ENCODE results near the genes POU4F3 and SPINK7.

DNA sequence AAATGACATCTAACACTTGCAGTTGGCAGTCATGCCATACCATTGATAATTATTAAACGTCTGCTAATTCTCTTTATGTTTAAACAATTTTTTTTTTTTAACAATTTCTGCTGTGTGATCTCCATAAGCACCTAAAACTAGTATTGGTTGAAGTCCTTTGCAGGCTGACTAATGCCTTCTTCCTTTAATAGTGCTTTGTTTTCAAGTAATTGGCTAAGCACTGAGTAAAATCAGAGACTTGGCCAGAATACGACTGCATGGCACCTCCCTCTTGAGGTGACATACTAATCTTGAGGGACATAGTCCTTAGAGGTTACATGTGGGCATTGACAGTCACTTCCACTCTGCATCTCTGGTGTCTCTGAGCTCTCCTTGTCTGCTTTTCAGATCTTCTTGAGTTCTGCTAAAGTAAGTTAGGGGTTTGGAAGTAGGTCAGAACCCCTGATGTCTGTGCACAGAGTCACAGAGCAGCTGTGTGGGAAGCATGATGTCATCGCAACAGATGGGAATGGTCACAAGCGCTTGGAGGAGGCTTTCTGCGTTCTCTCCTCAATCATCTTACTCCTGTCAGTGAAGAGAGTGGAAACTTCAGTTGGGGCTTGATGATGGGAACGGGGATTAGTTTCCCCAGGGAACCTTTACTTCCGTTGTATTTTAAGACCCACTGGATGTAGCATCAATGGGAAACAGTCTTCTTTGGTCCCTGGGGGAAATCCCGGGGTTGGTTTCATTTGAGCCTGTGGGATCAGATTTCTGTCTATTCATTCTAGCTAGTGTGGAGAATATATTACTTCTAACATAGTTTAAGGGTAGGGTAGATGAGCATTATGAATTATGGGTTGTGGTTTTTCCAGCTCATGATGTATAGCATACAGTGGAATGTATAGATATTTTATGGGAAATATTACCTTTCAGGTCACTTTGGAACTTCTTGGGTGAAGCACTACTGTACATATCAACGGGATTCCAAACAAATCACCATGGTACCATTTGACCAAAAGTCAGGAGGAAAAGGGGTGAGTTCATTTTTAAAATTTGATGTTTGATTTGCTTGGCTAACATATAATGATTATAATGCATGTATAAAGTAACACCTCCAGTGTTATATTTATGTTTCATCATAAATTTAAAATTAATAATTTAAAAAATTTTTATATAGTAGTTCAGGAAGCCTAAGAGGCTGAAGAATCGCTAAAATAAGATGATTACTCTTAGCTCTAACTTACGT, 137.0 kb downstream of the ARHGAP26 start:
- RRBS, result no CpG with 5 or more reads among the region's 11 CpGs

DNA sequence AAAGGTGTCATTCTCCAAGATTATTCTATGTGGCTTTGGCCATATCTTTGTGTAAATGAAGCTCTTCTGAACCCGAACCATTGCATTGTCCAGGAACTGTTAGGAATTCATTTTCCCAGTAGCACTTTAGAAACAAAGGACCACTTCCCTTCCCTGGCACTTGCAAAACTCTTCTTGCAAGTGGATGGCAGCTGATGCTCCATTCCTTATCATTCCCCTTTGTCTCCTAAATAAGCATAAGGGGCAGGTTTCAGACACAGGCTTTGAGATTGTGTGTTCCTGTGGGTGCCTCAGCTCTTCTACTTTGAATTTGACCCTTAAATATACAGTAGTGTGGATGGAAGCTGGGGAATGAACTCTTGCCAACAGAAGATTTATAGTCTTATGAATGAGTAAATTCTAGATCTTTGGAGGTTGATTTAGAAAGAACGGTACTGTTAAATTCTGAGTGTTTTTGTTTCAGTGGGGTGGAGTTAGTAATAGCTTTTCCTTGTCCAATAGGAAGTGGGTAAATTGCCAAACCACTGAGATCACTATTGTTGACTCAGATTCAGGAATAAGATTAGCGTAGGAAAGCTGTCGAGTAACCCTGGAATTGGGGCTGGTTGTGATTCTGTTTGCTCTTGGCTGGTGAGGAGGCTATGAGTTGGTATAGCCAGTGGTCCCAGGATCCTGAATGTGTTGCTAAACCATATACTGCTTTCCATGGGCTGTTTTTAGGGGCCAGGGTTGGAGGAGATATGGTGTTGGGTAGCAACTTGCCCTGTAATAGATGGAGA, 155.5 kb downstream of the ARHGAP26 start:
- RRBS, result no CpG with 5 or more reads among the region's 4 CpGs

GRCh38 chr5:142977544-142977991, 207.4 kb downstream of the ARHGAP26 start:
- RRBS, result no CpG with 5 or more reads among the region's 6 CpGs

GRCh38 chr5:142998254-142998976, 228.2 kb downstream of the ARHGAP26 start:
- RRBS, result no CpG with 5 or more reads among the region's 6 CpGs

DNA sequence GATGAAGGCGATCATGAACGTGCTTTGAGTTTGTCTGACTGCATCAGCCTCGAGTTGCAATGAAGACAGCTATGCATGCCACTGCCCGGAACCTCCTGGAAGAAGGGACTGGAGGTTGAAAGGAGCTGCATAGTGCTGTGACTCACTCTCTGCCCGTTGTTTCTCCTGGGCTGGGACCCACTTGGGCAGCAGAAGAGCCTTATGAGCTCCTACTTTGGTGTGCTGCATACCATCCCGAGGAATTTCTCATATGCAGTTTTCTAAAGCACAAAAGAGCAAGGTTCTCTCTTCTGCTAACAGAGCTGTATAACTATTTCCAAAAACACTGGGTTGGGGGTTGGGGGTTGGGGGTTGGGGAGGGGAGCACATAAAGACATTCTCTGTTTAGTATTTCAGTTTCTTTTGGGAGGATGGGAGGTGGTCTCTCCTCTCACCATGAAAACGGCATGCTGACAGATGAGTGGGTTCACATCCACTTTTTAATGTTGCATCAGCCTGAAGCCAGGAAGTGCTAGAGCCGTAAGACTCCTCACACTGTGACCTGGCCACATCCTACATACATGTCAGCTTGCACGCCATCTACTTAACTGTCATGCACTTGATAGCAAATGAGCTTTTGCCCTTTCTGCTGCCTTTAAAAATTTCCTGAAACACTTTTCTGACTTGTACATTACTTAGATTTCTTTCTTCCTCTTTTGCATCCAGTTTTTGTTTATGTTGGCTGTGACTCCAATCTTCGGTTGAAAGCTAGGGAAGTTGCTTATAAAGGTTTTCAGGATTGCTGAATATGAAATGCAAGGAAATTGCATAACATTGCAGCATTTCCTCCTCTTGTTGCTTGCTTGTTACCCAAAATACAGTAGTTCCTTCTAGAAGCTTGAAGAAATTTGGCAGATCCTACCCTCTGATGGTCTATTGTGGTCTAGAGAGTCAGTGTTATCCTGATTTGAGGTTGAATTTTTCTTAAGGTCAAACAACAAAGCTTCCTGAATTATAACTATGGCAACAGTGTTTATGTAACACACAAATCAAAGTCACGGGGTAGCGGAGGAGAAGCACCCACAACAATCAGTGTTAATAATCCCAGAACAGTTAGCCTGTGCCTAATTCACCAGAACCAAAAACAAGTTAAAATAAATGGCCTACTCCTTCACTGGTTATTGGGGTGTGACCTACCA, 232.3 kb downstream of the ARHGAP26 start:
- RRBS, result no CpG with 5 or more reads among the region's 12 CpGs

- RRBS, result no CpG with 5 or more reads among the region's 2 CpGs
These were observed 272.2 kb downstream of the ARHGAP26 start for GRCh38 chr5:143042384-143042779.

DNA sequence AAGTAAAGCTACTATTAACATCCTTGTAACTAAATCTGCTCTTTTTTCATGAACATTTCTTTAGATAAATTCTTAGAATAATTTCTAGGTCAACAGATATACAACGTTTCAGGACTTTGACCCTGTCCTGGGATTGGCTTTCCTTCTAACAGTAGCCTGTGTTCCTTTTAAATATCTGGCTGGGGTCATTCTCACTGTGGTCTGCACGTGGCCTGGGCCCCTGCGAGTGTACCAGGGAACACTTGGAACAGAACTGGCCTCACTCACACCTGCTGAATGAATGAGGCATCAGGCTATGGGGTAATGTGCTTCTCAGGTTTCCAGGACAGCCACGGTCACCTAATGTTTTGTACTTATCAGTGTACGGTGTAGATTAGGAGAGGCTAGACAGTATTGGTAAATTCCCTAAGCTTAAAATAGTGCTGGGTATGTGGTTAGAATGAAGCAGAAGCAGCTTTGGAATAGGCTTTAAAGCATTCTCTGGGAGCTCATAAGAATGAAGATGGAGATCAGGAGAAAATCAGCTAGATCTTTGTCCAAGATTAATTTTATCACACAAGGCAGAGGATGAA, 267.7 kb downstream of the NR3C1 start:
- RRBS, result no CpG with 5 or more reads among the region's 5 CpGs

DNA sequence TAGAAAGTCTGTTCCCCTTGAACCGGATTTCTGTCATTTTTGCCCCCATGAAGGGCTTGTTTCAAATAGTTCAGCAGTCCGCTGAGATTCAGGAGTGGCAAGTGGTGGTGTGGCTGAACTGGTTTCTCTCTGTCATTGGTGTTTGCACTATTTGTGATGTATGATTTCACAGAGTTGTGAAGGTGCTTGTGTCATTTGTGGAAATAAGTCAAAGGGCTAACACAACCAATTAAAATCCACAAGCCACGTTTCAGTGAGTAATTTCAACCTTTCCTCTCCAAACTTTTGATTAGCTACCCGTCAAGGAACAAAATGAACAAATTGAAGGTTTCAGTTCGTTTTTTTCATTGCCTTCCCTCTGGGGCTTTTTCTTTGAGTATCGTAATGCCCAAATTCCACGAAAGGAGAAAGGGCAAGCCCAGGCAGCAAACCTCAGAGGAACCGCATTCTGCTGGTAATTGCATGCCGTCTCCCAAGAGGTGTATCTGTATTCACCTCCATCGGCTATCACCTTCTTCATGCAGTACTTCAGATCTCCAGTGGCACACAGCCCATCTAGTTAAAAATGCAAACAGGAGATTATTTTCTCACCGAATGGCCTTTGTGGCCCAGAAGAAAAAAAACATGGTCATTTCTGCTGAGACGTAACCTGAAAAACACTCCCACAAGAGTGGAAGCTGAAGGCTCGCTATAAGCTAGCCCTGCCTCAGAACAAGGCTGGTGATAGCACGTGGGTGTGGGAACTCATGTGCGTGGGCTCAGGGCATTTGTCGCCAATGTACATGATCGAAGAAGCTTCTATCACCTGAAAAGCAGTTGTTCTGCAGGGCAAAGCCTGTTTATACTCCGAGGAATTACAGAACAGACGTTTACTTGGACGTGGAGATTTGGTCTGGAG, 197.1 kb downstream of the NR3C1 start:
- RRBS, result no CpG with 5 or more reads among the region's 20 CpGs

DNA sequence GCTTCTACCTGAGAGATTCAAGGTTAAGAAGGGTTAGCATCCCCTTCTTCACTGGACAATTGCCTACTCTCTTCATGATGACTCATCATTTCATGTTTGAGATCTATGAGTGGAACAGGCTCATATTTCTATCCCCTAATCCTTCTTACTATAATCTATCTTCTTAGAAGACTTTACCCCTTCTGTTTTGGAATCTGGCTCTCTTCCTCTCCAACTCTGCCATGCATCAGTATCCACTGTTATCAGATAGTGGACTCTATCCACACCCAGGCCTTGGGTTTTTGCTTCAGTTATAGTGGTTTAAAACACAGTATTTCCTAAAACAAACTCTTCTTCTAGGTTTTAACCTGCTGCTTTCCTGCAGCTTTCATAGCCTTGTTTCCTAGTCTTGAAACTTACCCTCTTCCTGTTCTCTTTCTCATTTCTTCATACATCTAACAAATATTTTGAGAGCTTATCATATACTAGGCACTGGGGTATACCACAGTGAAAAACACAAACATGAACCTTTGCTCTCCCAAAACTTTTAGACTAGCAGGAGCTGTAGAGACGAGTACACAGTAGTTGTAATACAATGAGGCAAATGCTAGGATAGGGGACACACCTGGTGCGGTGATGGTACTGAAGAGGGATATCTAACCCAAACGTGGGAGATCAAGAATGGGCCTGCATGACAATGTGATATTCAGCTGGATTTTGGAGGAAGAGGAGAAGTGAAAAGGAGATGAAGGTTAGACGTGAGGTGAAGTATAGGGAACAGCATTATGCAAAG, 54.0 kb downstream of the NR3C1 start:
- RRBS, result no CpG with 5 or more reads among the region's 4 CpGs

GRCh38 chr5:143404179-143404642, 725 bp upstream of the NR3C1 start:
- RRBS, result under 1% methylated on average over 26 of the region's 55 CpGs

- RRBS, result no CpG with 5 or more reads among the region's 7 CpGs
These were observed 55.7 kb downstream of the PLAC8L1 start for GRCh38 chr5:146049661-146050156.

DNA sequence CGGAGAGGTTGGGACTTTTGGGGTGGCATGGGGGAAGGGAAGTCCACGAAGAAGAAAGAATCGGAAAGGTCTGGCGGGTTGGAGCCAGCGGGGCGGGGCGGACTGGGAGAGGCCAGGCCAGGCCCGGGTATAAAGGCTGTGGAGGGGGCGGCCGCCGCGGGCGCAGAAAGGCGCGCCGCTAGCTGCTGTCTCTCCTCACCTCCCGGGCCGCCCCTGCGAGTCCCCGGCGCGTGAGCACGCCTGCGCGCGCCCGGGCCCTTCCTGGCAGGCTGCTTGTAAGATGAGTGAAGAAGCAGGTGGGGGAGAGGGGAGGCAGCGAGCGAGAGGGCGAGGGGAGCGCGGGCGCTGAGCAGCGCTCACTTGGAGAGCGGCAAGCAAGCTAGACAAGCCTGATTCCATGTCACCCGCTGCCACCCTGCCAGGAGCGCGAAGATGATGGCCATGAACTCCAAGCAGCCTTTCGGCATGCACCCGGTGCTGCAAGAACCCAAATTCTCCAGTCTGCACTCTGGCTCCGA, at the start of gene POU4F3:
Gene POU4F3 (plus strand): TSS at position 159 of the 518 bp plus-strand sequence.
- RRBS, result 4% methylated on average over 9 of the region's 41 CpGs

DNA sequence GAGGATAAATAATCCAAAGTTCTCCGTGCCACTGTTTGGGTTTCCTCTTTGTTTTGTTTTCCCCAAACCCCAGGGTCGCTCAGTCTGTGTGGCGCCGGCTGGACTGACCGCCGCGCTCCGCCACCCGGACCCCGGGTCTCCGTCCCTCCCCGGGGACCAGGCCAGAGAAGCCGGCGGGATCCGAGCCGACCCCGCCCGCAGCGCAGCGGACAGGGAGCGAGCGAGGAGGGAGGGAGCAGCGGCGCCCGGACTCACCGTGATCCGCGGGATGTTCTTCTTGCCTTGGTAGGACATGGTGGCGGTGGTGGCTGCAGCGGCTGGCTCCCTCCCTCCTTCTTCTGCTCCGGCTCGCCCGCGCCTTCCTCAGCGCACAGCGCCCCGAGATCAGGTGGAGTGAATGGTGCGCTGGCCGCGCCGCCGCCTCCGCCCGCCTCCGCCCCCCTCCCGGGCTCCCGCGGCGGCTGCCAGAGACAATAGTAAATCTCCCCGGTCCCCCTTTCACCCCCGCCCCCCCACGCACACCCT, 56.5 kb downstream of the DPYSL3 start:
- RRBS, result 2% methylated on average over 31 of the region's 52 CpGs

- RRBS, result no CpG with 5 or more reads among the region's 2 CpGs
These were observed 6.4 kb downstream of the SPINK5 start for GRCh38 chr5:148070169-148070618.

GRCh38 chr5:148312345-148312605, at the start of gene SPINK7:
Gene SPINK7 (plus strand): TSS chr5:148312423.
- RRBS, result no CpG with 5 or more reads among the region's 2 CpGs

GRCh38 chr5:148473637-148474470, 90.1 kb downstream of the FBXO38 start:
- RRBS, result no CpG with 5 or more reads among the region's 10 CpGs

- RRBS, result 4% methylated on average over 16 of the region's 43 CpGs
These were observed 457 bp downstream of the HTR4 start for GRCh38 chr5:148653866-148654273.

- RRBS, result no CpG with 5 or more reads among the region's 7 CpGs
These were observed 18.4 kb downstream of the ADRB2 start for GRCh38 chr5:148844575-148845348.

- RRBS, result no CpG with 5 or more reads among the region's 2 CpGs
These were observed 92.6 kb downstream of the SH3TC2 start for GRCh38 chr5:148970265-148970572.

- RRBS, result no CpG with 5 or more reads among the region's 3 CpGs
These were observed 5.9 kb upstream of the ABLIM3 start for GRCh38 chr5:149135391-149135839.